Non-pigmented ciliary epithelial cell (primary cell): ENCODE measurements around the gene HSPA5.

DNA sequence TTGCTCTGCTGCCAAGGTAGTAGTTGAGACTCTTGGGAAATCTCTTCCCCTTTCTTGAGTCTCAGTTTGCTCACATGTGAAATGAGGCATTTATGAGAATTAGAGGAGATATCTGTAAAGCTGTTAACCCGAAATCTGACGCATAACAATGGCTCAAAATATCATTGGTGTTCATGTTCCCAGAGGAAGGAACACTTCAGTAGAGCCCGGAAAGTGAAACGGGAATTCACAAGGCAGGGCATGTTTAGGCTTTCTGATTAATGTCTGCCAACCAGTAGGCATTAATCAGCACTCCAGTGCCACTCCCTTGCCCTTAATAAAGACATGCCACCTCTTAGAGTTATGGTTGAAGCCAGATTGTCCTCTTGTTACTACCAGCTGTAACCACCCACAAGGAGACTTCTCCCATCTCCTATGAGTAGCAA, 1.6 kb downstream of the ARPC5L start:
- RRBS: no CpG with 5 or more reads among the region's 4 CpGs

DNA sequence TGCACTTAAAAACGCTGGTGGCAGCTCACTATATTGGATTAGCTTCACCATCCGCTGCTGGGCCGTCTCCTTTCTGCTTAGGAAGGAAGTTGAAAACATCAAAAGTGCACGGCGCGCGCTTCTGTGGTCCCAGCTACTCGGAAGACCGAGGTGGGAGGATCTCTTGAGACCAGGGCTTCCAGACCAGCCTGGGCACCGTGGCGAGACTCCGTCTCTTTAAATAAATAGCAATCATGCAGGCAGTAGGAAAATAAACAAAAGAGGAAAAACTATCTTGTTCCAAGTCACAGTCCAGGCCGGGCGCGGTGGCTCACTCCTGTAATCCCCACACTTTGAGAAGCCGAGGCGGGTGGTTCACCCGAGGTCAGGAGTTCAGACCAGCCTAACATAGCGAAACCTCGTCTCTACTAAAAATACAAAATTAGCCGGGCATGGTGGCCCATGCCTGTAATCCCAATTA, 847 bp upstream of the GOLGA1 start:
- RRBS: no CpG with 5 or more reads among the region's 21 CpGs

DNA sequence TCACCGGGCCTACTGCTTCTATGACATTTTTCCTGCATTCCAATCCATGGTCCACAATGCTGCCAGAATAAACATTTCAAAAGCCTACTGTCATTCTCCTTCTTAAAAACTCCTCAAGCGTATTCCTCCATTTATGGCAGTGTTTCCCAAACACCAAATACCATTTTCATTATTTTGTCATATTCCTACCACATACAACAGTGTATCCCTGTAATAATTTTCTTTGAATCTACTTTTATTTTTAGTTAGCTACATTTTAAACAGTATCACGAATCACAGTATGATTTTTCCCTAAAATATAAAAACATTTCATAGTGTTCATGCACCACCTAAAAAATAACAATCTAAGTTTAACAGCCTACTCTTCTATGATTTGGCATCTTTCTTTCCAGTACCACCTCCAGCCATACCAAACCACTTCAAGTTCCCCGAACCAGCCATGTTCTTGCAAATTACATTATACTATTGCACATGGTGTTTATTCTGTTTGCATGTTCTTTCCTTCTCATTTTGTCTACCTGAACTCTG, 6.3 kb downstream of the PPP6C start:
- RRBS: no CpG with 5 or more reads among the region's 4 CpGs

DNA sequence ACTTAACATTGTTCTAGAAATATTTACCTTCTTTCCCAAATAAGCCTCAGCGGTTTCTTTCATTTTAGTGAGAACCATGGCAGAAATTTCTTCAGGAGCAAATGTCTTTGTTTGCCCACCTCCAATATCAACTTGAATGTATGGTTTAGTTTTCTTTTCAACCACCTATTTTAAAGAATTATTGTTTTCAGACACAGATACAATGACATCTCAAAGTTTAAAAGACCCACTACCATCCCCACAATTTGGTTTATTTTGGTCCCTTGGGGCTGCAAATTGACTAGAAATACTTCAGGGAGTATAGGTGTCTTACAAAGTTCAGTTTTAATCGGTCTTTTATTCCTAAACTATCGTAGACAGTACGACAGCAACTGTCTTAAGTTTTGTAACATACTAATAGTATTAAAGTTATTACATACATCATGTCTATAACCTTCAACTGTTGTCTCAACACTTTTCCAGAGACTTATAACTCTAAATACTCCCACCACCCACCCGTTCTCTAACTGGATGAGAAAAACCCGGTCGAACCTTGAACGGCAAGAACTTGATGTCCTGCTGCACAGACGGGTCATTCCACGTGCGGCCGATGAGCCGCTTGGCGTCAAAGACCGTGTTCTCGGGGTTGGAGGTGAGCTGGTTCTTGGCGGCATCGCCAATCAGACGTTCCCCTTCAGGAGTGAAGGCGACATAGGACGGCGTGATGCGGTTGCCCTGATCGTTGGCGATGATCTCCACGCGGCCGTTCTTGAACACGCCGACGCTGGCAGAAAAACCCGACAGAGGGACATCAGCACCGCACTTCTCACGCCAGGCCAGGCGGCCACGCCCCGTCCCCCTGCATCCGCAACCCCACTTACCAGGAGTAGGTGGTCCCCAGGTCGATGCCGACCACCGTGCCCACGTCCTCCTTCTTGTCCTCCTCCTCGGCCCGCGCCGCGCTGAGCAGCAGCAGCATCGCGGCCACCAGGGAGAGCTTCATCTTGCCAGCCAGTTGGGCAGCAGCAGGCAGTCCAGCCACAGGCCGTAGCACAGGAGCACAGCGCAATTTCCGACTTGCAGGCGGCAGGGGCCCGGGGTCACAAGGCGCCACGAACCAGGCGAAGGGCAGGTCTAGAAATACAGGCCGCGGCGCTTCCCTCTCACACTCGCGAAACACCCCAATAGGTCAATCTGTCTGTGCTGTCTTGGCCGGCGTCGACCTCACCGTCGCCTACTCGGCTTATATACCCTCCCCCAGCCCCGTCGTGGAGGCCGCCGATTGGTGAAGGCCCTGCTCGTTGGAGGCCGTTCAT, at the start of gene HSPA5:
TSS of gene HSPA5 (minus strand) at position 1,199 of the 1,295 bp plus-strand sequence.
- RRBS: no CpG with 5 or more reads among the region's 74 CpGs

GRCh38 chr9:125343190-125343970, 81.8 kb downstream of the GAPVD1 start:
- RRBS: no CpG with 5 or more reads among the region's 2 CpGs

GRCh38 chr9:125437231-125437468, 175.5 kb downstream of the GAPVD1 start:
- RRBS: no CpG with 5 or more reads among the region's 5 CpGs

- RRBS: no CpG with 5 or more reads among the region's 16 CpGs
Observed at GRCh38 chr9:125513572-125514746, 193.0 kb downstream of the MAPKAP1 start.

- RRBS: no CpG with 5 or more reads among the region's 11 CpGs
Observed at GRCh38 chr9:125585513-125586330, 121.3 kb downstream of the MAPKAP1 start.

DNA sequence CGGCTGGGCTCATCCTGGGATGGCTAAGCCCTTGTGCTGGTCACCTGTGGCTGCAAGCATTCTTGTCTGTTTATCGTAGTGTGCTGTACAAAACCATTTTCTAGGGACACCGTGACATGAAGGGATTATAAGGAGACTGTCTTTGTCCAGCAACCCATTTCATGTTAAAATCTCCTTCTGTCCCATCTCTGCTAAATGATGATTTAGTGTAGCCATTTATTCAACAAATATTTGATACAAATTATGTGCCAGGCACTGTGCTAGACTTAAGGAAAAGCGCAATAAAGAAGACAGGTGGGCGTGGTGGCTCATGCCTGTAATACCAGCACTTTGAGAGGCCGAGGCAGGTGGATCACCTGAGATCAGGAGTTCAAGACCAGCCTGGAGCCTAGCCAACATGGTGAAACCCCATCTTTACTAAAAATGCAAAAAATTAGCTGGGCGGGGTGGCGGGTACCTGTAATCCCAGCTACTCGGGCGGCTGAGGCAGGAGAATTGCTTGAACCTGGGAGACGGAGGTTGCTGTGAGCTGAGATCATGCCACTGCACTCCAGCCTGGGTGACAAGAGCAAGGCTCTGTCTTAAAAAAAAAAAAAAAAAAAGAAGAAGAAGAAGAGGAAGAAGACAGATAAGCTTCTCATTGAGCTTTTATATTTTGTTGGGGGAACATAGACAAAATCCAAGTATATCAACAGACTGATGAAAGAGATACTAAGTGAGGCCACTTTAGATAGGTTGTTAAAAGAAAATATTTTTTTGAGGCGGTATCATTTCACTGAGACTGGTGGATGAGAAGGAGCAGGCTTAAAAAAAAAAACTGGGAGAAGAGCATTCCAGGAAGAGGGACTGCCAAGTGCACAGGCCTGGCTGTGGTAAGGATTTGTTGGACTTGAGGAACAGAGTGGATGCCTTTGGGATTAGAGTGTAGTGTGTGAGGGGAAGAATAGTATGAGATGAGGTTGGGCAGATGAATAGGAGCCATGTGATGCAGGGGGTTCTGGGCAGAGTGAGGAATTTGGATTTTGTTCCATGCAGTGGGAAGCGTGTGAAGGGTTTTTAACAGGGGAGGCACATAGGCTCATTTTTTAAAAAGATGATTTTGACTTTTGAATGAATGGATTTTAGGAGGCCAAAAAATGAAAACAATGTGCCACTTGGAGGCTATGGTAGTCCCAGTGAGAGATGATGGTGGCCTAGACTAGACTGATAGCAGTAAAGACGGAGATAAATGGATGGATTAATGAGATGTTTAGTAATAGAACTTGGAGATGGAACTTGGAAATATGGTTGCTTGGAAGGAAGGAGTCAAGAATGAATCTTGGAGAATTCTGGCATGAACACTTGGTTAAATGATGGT, 57.7 kb downstream of the PBX3 start:
- RRBS: no CpG with 5 or more reads among the region's 14 CpGs

GRCh38 chr9:125842385-125842859, 95.2 kb downstream of the PBX3 start:
- RRBS: no CpG with 5 or more reads among the region's 2 CpGs

- RRBS: no CpG with 5 or more reads among the region's 13 CpGs
Observed at GRCh38 chr9:126275279-126276066, 51.2 kb upstream of the MVB12B start.

- RRBS: no CpG with 5 or more reads among the region's 7 CpGs
Observed at GRCh38 chr9:126363081-126363578, 36.5 kb downstream of the MVB12B start.

GRCh38 chr9:126373008-126373873, 46.6 kb downstream of the MVB12B start:
- RRBS: no CpG with 5 or more reads among the region's 12 CpGs

GRCh38 chr9:126516609-126517448, 96.9 kb upstream of the LMX1B start:
- RRBS: no CpG with 5 or more reads among the region's 26 CpGs

DNA sequence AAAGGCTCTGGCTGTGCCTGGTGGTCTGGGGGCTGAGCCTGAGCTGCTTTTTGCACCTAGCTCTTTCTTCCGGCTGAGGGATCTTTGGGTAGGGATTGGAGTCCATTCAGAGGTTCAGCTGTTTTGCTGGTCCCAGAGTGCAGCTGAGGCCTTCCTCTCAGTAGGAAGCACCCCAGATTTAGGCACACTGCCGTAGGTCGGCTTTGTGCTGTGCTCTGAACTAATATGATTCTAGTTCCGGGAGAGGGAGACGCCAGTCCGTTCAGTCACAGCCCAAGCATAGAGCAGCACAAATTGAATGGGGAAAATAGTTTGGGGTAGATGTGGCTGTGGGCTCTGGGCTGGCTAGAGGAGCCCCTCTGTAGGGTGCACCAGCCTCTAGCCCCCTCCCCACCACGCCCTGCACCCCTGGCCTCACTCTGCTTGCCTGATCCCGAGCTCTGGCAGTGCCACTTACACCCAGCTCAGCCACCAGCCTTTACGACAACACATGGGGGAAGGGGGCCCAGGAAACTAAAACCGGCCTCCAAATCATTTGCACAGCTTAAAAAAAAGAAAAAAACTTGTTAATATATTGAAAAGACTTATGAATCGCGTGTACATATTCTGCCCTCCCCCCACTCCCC, 3.2 kb downstream of the LMX1B start:
- RRBS: no CpG with 5 or more reads among the region's 12 CpGs

DNA sequence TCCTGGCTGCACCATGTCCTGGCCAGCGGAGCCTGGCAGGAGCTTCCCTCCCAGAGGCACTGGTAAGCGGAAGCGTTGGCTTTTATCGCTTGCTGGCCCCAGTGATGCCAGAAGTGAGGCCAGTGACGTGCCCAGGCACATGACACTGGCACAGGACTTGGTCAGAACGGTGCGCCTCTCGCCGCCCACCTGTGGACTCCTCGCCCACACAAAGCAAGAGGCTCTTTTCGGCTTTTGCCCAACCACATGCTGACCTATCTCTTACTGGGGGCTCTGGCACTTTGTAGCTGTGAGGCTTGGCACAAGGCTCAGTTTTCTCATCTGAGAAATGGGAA, 59.0 kb downstream of the LMX1B start:
- RRBS: no CpG with 5 or more reads among the region's 11 CpGs

DNA sequence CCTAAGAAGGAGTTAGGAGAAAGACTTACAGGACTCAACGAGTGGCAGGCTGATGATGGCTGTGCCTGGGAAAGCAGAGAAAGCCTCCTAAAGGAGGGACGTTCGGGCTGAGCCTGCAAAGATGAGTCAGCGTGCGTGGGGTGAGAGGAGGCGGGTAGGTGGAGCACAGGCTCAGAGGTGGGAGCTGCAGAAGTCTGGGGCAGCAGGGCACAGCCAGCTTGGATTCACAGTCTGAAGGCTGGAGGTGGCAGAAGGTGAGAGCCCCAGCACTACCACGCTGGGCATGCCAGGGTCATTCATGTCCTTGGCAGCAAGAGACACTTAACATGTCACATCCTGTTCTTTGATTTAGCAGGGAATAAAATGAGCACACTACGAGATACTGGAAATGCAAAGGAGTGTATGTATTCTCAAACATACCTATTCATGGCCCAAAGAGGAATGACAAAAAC, 90.9 kb downstream of the LMX1B start:
- RRBS: no CpG with 5 or more reads among the region's 8 CpGs

GRCh38 chr9:126879435-126880481, 19.3 kb downstream of the ZBTB34 start:
- RRBS: no CpG with 5 or more reads among the region's 36 CpGs

- RRBS: 3% methylated on average over 3 of the region's 21 CpGs
Observed at GRCh38 chr9:126915525-126916196, 1.1 kb downstream of the RALGPS1 start.

- RRBS: no CpG with 5 or more reads among the region's 2 CpGs
Observed at GRCh38 chr9:126957646-126957974, 43.0 kb downstream of the RALGPS1 start.